ENCODE measurements around a stretch of chr18.

GRCh38 chr18:57688001-57688675, 66.5 kb upstream of the NARS1 start:
- PRO-cap, 6 experiments: no peak in any of the 6 experiments
- RAMPAGE, long total RNA, 2 experiments: no peak in any of the 2 experiments
- RRBS: no CpG with 5 or more reads among the region's 15 CpGs

GRCh38 chr18:57783885-57784504, 19.1 kb downstream of the ATP8B1 start:
- PRO-cap, 6 experiments: no peak in any of the 6 experiments
- RAMPAGE, long total RNA, 2 experiments: no peak in any of the 2 experiments
- RRBS: no CpG with 5 or more reads among the region's 12 CpGs

DNA sequence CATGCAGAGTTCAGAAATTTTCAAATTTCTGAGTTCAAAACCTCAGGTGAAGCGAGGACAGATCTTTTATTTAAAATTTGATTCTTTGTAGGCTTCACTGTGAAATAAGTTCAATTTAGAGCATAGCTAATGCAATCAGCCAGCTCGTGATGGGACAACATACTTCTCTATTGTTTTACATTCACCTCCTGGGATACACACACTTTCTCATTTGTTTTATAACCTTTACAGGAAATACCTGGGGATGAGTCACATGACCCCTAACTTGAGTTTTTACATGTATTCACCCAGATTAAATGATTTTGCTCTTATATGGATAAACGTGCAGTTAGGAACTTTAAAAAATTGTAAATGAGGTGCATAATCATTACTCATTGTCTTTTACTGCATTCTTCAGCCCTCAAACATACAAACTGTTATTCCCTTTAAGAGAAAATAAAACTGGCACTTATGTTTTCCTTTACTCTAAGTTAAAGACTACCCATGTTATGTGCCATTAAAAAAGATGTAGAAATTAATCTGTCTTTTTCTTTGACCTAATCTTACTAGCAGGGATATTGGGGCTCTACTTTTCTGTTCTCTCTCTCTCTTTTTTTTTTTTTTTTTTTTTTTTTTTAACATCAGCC, 152.2 kb downstream of the NEDD4L start:
- PRO-cap, 6 experiments: no peak in any of the 6 experiments
- RAMPAGE, long total RNA, 2 experiments: no peak in any of the 2 experiments
- RRBS: no CpG with 5 or more reads among the region's 3 CpGs

- PRO-cap, 6 experiments: no peak in any of the 6 experiments
- RAMPAGE, long total RNA, 2 experiments: no peak in any of the 2 experiments
- RRBS: no CpG with 5 or more reads among the region's 5 CpGs
These were observed 162.4 kb downstream of the NEDD4L start for GRCh38 chr18:58206392-58206836.

- PRO-cap, 6 experiments: peak in 5 of 6 experiments; most common plus-strand start chr18:58224386 (in 2); most common minus-strand start chr18:58224185 (in 4)
- RAMPAGE, long total RNA, 2 experiments: no peak in any of the 2 experiments
- RRBS: no CpG with 5 or more reads among the region's 19 CpGs
These were observed 179.9 kb downstream of the NEDD4L start for GRCh38 chr18:58223567-58224729.

DNA sequence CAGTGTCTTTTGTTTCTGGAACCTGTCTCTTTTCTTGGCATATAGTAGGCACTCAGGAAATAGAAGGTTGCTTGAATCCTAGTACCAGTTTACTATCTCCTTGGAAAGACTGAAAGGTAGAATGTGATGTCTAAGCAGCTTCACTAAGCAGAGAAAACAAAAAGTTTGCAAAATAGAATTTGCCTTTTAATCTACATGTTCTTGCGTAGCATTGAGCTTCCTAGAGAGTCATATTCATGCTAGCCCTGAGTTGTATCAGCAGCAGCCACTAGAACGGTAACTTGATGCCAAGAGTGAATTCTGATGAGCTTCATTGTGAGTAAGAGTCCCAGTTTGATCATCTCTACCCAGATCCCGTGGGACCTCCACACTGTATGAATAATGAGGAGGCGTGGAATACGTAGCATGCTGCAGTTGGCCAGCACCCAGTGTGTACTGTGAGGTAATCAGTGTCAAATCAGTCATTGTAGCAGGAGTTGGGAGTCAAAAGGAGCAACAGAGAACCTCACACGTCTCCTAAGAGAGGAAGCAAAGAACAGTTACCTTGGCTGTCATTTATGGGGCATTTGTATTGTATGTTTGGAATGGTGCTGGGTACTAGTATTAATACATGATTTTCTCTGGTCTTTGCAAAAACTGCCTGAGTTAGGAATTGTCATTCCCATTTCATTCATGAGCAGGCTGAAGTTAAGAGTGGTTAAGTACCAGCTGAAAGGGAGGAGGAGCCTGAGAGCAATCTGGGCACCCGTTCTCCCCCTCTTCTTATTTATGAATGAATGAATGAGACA, 197.9 kb downstream of the NEDD4L start:
- PRO-cap, 6 experiments: no peak in any of the 6 experiments
- RAMPAGE, long total RNA, 2 experiments: no peak in any of the 2 experiments
- RRBS: no CpG with 5 or more reads among the region's 7 CpGs

DNA sequence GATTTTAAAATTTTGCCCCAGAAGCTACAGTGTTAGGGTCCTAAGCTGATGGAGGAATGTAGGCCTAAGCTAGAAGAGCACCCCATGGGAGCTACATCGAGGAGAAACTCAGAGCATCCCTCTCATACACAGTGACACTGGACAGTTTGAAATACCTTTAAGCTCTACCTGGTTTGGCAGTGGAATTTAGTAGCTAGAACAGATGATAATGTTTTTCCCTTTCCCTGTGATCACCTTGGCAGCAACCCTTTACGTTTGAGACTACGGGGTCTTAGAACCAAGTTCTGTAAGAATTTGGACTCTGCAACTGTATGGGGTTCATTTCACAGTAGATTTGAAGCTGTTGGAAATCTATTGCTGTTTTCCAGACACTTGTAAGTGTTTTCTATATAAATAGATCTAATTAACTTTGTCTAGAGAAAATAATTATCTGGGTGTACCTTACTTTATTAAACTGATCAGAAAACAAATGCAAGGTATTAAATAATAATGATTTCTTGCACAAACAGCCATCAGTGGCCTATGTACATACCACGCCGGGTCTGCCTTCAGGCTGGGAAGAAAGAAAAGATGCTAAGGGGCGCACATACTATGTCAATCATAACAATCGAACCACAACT, 288.3 kb downstream of the ALPK2 start:
- PRO-cap, 6 experiments: no peak in any of the 6 experiments
- RAMPAGE, long total RNA, 2 experiments: no peak in any of the 2 experiments
- RRBS: no CpG with 5 or more reads among the region's 7 CpGs

DNA sequence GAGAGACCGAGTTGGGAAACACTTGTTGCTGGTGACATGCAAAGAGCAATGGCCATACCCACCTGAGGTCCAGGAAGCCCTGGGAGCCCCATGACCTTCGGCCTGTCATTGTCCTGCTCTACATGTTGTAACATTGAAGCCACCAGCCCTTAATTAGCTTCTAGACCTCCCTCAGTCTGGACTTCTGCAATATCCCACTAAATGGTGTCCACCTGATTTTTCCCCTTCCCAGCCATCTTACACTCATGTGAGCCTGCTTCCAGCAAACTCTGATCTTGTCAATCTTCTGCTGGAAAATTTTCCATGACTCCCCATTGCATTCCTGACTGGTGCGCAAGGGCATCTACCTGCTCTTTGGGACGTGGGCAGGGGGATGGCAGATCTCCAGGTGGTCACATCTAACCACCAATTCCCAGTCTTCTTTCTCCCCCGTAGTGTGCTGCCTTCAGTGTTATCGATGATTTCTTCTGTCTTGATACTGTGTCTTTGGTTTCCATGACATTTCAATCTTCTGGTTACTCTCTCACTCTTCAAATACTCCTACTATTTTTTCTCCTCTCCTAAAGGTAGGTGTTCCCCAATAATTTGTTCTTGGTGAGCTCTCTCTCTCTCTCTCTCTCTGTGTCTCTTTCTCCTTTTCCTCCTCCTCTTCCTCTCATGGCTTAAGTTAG, 220.7 kb downstream of the ALPK2 start:
- PRO-cap, 6 experiments: no peak in any of the 6 experiments
- RAMPAGE, long total RNA, 2 experiments: no peak in any of the 2 experiments
- RRBS: no CpG with 5 or more reads among the region's 6 CpGs

DNA sequence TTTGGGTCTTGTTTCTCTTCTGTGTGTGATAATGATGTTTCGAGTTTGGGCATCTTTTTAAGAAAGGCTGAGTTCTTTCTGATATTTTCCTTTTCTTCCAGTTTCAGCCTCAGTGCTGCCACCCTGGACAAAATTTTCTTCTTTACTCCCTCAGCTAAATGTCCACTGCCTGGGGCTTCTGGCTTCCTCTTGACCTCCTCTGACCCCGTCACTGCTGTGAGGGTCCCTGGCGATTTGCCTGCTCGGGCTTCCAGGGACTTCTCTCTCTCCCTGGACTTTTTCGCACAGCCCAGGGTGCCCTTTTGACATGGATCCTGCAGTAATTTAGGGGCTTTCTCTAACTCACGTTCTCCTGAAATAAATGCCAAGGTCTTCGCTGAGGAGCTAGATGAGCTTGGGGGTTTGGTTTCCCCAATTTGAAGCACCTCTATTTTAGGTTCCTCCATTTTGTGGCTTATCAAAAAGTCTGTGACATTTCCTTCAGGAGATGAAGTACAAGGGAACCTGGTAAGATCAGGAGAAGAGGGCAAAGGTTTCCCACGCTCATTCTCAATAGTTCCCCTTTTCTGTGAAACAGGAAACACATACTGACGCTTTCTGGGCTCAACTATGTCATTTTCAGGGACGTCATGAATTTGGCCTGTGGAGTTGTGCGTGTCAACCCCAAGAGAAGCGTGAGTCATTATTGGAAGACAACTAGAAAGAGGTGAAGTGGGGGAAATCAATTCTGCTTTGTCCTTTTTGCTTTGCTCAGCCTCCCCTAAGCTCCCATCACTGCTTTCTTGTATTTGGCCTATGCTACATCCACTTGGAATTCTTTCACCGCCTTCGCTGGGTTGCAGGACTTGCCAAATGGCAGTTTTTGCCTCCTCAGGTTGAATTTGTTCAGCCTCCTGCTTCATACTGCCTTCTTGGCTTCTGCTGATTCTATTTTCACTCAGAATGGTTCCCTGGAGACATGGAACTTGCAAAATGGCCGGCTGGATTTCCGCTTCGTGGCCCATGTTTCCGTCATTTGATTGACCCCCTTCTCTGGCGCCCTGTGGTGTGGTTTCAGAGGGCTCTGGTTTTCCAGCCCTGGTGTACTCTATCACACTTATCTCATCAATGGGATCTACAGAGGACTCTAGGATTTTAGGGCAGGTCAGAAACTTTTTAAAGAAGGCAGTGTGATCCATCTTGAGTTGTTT, 93.6 kb downstream of the ALPK2 start:
- PRO-cap, 6 experiments: peak in 1 of 6 experiments; most common minus-strand start position 673 of the sequence (in 1)
- RAMPAGE, long total RNA, 2 experiments: start-site peak on the minus strand in 1 of 2 experiments, centred at positions 327 to 598 of the sequence, 56 to 94 reads per replicate
- RRBS: no CpG with 5 or more reads among the region's 19 CpGs

DNA sequence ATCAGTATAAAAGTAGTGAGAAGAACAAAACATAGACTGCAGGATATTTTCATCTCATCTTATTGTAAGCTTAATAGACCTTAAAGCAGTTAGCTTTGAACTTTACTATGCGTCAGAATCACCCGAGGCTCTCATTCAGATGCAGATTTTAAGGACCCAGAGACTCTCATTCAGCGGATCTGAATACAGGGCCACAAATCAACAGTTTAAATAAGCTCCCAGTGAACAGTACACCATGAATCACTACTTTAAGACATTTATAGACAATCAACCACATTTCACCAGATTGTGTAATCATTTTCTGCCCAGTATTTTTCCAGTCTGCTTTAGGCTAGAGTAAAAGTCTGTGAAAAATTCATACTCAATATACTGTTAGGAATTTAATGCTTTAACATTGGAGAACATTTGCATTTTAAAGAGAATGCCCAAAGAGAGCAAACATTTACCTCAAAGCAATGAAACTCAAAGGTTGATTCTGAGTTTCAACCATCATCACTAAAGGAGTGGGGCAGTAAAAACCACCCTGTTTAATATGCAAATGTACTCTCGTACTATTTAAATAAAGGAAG, 10.9 kb upstream of the ALPK2 start:
- PRO-cap, 6 experiments: no peak in any of the 6 experiments
- RAMPAGE, long total RNA, 2 experiments: no peak in any of the 2 experiments
- RRBS: no CpG with 5 or more reads among the region's 4 CpGs

GRCh38 chr18:58691235-58691638, 20.0 kb downstream of the MALT1 start:
- PRO-cap, 6 experiments: no peak in any of the 6 experiments
- RAMPAGE, long total RNA, 2 experiments: no peak in any of the 2 experiments
- RRBS: no CpG with 5 or more reads among the region's 7 CpGs

- PRO-cap, 6 experiments: no peak in any of the 6 experiments
- RAMPAGE, long total RNA, 2 experiments: no peak in any of the 2 experiments
- RRBS: no CpG with 5 or more reads among the region's 10 CpGs
These were observed 56.9 kb upstream of the ZNF532 start for GRCh38 chr18:58807740-58808175.

GRCh38 chr18:58862770-58863242, 1.9 kb upstream of the ZNF532 start:
- PRO-cap, 6 experiments: peak in 4 of 6 experiments; most common plus-strand start chr18:58863165 (in 3); most common minus-strand start chr18:58862994 (in 1)
- RAMPAGE, long total RNA, 2 experiments: no peak in any of the 2 experiments
- RRBS: no CpG with 5 or more reads among the region's 13 CpGs

- PRO-cap, 6 experiments: peak in 1 of 6 experiments; most common plus-strand start chr18:58997090 (in 1)
- RAMPAGE, long total RNA, 2 experiments: no peak in any of the 2 experiments
- RRBS: no CpG with 5 or more reads among the region's 13 CpGs
These were observed 132.2 kb downstream of the ZNF532 start for GRCh38 chr18:58996805-58997332.

GRCh38 chr18:59063195-59063859, 76.4 kb upstream of the SEC11C start:
- PRO-cap, 6 experiments: peak in 1 of 6 experiments; most common plus-strand start chr18:59063759 (in 1); most common minus-strand start chr18:59063667 (in 1)
- RAMPAGE, long total RNA, 2 experiments: no peak in any of the 2 experiments
- RRBS: no CpG with 5 or more reads among the region's 8 CpGs

GRCh38 chr18:59470890-59471295, 111.8 kb upstream of the LMAN1 start:
- PRO-cap, 6 experiments: no peak in any of the 6 experiments
- RAMPAGE, long total RNA, 2 experiments: no peak in any of the 2 experiments
- RRBS: no CpG with 5 or more reads among the region's 7 CpGs

DNA sequence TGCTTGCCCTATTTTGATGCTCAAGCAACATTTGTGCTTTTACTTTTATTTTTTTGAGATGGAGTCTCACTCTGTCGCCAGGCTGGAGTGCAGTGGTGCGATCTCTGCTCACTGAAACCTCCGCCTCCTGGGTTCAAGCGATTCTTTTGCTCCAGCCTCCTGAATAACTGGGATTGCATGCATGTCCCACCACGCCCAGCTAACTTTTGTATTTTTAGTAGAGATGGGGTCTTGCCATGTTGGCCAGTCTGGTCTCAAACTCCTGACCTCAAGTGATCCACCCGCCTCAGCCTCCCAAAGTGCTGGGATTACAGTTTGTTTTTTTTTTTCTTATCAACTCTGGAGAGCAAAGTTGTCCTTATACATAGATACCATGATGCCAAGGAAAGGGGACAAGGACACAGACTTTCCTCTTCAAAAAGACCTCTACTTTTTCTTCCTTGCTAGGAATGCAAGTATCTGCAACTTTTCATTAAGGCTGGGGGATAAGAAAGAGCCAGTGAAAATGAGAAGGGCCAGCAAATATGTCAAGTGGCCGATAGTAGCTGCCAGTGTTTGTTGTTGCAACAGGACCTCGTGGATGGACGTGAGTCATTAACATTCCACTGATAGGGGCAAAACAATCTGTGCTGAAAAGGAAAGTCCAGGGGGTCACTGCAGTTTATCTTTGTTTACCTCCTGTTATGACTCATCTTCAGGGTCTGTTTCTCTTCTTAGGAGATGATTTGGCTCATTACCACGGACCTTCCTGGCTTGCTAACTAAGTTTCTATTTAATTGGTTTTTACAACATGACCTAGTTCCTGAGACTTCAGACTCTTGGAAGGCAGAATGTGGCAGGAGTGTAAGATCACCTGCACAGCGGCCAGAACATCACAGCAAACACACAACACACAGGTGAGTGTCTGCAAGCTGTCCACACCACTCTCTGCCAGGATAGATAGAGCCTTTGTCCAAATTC, 157.1 kb upstream of the LMAN1 start:
- PRO-cap, 6 experiments: no peak in any of the 6 experiments
- RAMPAGE, long total RNA, 2 experiments: no peak in any of the 2 experiments
- RRBS: no CpG with 5 or more reads among the region's 11 CpGs

GRCh38 chr18:59550334-59550677, 146.9 kb downstream of the CCBE1 start:
- PRO-cap, 6 experiments: peak in 2 of 6 experiments; most common plus-strand start chr18:59550408 (in 2)
- RAMPAGE, long total RNA, 2 experiments: no peak in any of the 2 experiments
- RRBS: no CpG with 5 or more reads among the region's 5 CpGs

- PRO-cap, 6 experiments: no peak in any of the 6 experiments
- RAMPAGE, long total RNA, 2 experiments: no peak in any of the 2 experiments
- RRBS: no CpG with 5 or more reads among the region's 3 CpGs
These were observed 73.3 kb downstream of the CCBE1 start for GRCh38 chr18:59623934-59624381.

DNA sequence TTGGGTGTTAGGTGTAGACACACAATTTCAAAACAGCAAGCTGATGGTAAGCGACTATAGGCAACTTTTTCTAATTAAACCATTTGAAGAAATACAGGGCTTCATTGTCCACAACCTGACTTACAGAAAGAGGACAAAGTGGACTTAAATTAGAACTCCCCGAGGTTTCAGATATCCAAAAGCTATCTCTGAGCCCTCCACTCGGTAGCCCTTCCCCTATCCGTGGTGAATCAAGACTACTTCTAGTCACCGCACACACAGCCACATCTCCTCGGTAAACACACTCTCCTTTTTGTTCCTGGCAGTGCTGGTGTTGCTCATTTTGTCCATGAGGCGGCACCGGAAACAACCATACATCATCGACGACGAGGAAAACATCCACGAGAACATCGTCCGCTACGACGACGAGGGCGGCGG, 220.7 kb downstream of the CDH20 start:
- PRO-cap, 6 experiments: no peak in any of the 6 experiments
- RAMPAGE, long total RNA, 2 experiments: no peak in any of the 2 experiments
- RRBS: no CpG with 5 or more reads among the region's 19 CpGs

Data from heart left ventricle (tissue), 7 donors.